Measurements from ENCODE around the genes CD207, ANKRD53, EMX1 and RAB11FIP5.

DNA sequence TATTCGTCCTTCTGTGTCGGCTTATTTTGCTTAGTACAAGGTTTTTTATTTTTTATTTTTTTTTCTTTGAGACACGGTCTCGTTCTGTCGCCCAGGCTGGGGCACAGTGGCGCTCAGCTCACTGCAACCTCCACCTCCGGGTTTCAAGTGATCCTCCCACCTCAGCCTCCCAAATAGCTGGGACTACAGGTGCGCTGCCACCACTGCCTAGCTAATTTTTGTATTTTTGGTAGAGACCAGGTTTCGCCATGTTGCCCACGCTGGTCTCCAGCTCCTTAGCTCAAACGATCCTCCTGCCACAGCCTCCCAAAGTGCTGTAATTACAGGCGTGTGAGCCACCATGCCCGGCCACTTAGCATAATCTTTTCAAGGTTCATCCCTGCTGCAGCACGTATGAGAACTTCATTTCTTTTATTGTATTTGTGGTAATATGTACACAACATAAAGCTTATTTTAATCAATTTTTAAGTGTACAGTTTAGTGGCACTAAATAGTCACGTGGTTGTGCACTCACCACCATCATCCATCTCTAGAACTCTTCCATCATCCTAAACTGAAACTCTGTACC is 38.4 kb downstream of the PCBP1 start:
- RRBS: no CpG with 5 or more reads among the region's 15 CpGs

DNA sequence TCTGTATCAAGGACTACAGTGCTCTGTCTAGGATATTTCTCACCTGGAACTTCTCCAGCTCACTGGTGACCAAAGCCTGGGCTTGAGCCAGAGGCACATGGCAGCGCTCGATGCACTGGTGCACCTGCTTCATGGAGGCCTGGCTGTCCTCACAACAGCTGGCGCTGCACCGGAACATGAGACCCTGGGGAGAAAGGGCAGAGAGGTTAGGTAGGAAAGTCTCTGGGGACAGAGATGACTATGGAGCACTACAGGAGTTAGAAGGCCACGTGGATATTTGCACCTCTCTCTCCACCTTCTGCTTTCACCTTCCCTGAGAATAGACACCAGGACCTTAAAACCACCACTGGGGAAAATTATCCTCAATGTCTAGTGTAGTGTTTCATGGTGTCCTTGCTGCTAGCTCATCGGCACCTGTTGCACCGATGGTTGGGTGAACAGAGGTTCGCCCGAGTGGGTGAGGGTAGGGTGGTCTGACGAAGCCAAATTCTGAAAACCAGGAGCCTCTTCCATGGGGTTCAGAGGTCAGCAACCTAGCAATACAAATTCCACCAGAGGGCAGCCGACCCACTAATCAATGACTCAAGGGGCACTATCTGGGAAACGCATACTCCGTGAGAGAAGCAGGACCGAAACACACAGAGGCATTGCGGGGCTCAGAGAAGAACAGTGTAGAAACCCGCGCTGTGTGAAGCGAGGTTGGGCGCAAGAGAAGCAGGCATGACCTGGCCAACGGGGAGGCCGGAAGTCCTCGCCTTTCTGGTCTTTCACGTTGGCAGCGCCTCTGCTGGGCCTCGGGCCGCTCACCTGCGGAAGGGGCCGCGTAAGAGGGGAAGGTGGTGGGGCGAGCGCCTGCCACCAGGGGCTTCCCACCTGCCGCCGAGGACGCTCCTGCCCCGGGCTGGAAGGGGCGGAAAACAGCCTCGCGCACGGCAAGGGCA is 800 bp downstream of the FAM136A start:
- RRBS: 0% methylated on average over 5 of the region's 39 CpGs

DNA sequence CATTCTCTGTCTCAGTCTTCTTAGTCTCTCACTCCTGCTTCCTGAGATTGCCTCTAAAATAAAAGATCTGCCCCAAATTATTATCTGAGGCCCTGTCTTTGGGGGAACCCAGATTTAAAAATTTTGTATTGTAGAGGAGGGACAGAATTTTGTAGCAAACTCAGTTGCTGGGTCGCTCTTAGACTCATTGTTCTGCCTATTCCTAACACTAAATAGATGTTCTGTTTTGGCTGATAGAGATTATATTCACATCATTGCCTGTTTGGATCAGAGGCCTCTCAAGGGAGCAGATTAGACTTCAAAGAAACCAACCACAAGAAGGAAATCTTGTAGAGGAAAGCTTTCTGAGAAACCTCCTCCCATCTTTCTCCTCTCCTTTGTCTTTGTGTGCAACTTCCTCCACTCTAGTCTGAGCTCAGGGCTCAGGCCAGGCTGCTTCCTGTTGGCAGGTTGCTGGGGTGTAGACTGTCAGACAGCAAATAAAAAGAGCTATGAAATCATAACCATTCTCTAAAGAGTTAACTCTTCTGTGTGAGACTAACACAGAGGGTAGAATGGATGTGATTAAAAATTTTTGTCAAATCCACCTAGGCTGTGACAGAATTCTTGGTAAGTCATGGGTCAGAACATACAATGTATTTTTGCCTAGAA is 113.1 kb downstream of the TGFA start:
- RRBS: no CpG with 5 or more reads among the region's 1 CpG

- RRBS: no CpG with 5 or more reads among the region's 13 CpGs
Measured at GRCh38 chr2:70768351-70768569, 260 bp upstream of the ADD2 start.

DNA sequence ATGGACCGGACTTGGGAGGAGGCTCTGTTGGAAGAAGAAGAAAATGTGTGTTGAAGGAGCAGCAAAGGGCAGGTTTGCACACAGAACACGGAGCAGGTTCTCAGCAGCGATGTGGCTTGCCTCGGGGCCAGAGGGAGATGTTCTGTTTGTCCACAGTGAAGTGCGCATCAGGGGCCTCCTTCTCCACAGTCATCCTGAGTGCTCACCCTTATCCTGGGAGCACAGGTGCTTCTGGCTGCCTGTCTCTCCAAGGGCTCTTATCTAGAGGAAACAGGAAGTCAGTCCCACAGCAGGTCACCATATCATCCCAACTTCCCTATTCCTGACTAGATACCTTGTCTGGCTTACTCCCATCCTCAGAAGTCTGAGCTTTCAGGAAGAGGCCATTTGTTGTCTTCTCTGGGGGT is at the start of gene CD207:
Gene CD207 (minus strand): TSS at position 233 of the 407 bp plus-strand sequence.
- RRBS: no CpG with 5 or more reads among the region's 5 CpGs

- RRBS: 3% methylated on average over 24 of the region's 84 CpGs
Measured at GRCh38 chr2:70978207-70979360, at the start of gene ANKRD53. Gene ANKRD53, plus strand, starts transcription at chr2:70978630.

DNA sequence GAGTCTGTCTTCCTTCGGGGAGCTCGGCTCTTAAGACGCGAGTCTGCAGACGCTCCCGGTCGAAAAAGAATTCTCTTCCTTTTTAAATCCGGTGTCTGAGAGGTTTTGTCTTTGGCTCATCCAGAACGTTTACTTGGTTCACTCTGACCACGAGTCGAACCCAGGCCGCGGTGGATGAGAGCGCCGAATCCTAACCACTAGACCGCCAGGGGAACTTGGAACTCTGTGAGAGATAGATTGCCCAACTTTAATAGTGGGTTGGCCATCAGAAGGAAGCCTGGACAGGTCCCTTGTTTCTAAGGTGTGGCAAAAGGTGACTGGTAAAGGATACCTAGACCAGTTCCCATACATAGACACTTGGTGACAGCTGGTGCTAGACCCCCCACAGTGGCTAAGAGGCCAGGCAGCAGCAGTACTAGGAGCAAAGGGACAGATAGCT is 22.2 kb upstream of the NAGK start:
- RRBS: no CpG with 5 or more reads among the region's 16 CpGs

DNA sequence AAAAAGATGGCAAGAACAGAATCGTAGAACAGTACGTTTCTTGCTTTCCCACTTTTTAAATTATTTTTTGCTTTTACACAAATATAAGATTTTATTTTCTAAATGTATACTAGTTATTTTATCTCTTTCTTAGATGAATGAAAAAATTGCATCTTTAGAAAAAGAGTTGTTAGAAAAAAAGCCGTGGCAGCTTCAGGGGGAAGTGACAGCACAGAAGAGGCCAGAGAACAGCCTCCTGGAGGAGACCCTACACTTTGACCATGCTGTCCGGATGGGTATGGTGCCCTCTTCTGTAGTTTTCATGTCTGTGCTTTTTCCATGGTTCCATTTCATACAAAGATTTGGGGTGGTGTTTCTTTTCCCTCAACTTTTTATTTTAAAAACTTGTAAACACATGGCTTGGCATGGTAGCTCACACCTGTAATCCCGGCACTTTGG is 7.9 kb downstream of the MPHOSPH10 start:
- RRBS: no CpG with 5 or more reads among the region's 5 CpGs

DNA sequence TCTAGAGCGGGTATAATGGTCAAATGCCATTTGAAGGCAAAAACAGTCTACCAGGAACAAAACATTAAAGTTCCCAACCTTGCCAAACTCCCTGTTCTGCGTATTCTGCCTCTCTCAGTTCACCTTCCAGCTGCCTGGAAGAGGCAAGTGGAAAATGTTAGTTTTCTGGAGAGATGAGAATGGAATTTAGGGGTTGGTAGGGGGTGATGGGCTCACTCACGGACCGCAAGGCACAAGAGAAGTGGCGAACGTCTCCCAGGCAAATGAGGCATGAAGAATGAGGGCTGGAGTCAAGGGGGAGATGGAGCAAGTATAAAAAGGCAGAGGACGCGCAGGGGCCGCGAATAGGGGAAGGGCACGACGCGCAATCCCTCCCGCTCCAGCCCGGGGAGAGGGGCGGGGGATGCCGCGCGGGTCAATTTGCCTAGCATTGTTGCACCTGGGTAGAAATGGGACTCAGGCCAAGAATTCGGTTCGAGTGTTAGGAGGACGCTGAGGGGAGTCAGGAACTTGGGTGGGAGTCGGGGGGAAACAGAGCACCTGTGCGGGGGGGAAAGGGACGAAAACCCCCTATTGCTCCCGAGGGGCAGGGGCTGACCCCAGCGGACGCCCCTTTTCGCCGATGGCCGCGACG is 655 bp downstream of the PAIP2B start:
- RRBS: no CpG with 5 or more reads among the region's 33 CpGs

- RRBS: no CpG with 5 or more reads among the region's 7 CpGs
Measured at GRCh38 chr2:71455223-71456217, 11.0 kb upstream of the DYSF start.

GRCh38 chr2:72032564-72033158 is 115.0 kb downstream of the CYP26B1 start:
- RRBS: no CpG with 5 or more reads among the region's 13 CpGs

GRCh38 chr2:72115422-72116187 is 32.1 kb downstream of the CYP26B1 start:
- RRBS: no CpG with 5 or more reads among the region's 13 CpGs

DNA sequence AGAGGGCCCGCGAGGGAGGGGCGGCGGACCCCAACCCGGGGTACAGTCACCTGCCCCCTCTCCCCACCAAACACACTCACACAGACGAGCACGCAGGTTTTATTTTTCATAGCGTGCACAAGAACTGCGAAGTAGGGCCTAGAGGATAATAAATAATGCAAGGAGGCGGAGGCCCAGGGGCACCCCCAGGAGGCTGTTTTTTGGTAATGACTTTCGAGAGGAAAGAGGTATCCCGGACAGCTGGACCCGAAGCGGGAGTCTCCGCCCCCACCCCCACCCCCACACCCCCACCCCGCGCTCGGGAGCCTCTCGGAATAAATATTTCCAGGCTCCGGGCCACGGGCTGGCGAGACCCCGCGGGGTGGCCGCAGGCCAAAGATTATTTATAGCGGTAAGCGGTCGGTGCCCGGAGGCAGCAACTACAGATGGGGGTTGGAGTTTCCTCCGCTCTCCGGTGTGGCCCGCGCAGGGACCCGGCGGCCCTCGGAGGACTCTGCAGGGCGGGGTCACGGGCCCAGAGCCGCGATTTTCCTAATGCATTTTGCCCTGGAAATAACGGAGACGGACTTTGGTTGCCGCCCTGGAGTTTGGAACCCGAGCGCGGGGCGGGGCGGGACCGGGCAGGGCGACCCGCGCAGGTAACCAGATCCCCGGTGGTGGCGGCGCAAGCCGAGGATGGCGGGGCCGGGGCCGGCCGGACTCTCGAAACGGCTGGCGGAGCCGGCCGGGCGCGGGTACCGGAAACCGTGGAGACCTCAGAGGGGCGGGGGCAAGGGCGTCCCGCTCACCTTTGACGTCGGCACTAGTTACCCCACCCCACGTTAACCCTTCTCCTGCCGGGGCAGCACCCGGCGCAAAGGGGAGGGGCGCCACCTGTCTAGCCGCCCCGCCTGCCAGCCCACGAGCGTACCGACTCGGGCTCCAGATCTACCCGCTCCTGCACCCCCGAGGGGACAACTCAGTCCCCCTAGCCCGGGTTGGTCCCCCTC is 3.1 kb downstream of the CYP26B1 start:
- RRBS: 10% methylated on average over 26 of the region's 88 CpGs

DNA sequence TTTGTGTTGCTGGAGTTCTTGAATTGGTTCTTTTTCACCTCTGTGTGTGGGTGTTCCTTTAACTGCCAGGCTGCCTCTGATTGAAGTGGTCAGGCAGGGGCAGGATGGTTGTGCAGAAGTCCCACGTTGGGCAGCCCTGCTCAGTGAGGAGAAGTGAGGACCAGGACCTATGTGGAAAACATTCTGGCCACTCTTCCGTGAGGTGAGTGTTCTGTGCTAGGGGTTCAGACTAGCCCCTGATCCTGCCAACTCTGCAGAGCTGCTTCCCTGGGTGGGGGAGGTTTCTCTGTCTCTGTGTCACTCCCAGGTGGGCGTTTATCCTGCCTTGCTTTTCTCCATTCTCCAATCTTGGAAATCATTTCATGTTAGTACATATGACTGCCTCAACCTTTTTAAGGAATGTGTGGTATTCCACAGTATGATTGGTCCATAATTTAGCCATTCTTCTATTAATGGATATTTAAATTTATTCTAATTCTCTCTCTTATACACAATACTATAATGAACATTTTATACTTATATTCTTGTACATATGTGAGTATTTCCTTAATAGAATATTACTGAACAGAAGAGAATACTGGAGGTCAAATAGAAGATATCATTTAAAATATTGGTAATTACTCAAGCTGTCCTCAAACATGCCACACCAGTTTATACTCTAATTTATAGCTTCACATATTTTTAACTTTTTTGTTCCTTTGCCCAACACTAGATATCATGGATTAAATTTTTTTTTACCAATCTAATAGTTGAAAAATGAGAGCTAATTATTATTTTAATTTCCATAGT is 156.3 kb upstream of the CYP26B1 start:
- RRBS: no CpG with 5 or more reads among the region's 3 CpGs

DNA sequence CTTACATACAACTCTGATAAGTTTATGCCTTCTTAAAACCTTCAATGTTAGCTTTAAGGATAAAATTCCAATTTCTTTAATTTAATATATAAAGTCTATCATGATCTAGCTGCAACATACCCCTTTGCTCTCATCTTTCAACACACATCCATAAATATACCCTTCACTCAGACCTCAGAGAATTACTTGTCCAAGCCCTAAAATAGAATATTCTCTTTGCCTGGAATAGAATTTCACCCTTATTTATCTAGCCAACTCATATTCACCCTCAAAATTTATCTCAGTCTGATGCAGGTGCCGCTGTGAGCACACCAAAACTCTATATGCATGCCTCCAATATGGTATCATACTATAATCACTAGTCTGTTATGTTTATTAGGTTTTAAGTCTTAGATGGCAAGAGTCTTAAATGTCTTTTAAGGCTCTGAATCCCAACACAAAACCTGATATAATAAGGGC is 144.8 kb downstream of the EXOC6B start:
- RRBS: no CpG with 5 or more reads among the region's 1 CpG

DNA sequence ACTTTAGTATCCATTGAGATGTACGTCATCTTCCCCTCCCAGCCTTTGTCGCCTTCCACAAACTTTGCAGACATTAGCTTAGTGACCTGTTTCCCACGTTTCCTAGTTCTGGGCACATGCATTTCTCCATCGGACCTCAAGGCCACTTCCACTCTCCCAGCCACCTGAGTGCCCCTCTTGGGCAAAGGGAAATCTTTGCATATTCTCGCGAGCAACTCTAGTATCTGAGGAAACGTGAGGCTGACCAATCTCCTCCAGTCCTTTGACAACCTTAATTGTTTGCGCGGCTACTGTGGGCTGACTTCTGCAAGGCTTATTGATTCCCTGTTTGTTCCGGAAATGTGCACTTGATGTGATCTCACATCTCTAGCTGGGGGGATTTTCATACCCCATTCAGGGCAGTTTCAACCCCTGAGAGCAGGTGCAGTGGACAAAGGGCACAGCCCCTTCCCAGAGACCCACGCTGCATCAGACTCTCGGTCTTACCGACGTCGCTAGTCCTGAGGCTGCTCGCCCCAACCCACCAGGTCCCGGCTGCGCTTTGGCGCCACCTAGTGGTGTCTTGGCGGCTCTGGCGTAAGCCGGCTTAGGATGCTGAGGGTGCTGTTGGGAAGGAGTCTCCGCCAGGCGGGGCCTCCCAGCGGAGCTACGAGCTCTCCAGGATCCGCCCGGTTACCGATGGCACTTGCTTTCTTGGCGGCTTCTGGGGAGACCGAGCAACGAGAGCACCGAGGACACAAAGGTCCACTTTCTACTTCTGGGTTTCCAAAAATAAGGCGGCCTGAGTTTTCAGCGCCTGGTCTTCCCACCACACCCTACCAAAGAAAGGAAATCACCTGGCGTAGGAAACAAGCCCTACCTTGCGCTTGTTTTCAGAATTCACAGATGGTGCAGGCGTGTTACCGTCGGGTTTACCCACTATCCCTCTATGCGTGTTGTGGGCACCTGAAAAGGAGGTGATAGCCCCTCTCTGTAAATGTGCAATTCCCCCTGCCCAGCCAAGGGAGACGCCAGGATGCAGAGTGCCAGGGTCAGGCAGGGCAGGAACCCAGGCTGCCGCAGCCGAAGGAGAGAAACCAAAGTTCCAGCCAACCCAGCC is 24.7 kb upstream of the SPR start:
- RRBS: 5% methylated on average over 10 of the region's 44 CpGs

DNA sequence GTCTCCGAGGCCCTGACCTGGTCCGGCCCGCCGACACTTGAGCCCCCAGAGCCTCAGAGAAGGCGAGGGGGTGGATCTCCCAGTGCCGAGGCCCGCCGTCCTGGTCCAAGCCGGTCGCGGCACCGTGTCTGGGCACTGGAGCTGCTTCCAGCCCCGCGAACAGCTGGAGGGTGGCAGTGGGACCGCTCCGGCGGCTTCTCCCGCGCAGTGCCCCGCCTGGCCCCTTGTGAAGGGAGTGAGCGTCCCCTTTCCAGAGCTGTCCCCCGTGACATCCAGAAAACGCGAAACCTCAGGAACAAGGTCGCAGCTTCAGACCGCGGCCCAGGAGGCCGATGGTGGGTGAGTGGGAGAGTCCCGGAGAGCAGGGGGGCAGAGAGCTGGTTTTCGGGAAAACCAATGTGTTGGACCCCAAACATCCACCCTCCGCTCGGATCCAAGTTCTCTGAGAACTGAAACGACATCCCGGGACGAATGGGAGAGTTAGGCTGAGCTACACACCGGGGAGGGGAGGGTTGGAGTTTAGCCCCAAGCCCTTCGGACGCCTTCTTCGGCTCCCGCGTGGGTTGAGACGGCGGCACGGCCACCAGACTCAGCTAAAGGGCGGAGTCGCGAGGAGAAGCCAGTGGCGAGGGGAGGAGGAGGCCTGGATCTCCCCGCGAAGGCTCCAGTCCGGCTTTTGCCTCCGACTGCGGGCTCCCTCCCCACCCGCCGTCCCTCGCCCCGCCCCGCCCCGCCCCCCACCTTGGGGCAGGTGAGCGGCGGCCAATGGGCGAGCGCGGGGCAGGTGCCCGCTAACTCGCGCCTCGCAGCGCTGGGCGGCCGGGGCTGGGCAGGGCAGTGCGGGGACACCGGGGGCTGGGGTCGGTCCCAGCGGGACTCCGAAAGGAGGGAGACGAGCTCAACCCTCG is at the start of gene EMX1:
Gene EMX1 (plus strand): TSS at position 794 of the 908 bp plus-strand sequence.
- RRBS: 4% methylated on average over 18 of the region's 78 CpGs

GRCh38 chr2:73063746-73064193 is 7.7 kb downstream of the SFXN5 start:
- RRBS: no CpG with 5 or more reads among the region's 6 CpGs

DNA sequence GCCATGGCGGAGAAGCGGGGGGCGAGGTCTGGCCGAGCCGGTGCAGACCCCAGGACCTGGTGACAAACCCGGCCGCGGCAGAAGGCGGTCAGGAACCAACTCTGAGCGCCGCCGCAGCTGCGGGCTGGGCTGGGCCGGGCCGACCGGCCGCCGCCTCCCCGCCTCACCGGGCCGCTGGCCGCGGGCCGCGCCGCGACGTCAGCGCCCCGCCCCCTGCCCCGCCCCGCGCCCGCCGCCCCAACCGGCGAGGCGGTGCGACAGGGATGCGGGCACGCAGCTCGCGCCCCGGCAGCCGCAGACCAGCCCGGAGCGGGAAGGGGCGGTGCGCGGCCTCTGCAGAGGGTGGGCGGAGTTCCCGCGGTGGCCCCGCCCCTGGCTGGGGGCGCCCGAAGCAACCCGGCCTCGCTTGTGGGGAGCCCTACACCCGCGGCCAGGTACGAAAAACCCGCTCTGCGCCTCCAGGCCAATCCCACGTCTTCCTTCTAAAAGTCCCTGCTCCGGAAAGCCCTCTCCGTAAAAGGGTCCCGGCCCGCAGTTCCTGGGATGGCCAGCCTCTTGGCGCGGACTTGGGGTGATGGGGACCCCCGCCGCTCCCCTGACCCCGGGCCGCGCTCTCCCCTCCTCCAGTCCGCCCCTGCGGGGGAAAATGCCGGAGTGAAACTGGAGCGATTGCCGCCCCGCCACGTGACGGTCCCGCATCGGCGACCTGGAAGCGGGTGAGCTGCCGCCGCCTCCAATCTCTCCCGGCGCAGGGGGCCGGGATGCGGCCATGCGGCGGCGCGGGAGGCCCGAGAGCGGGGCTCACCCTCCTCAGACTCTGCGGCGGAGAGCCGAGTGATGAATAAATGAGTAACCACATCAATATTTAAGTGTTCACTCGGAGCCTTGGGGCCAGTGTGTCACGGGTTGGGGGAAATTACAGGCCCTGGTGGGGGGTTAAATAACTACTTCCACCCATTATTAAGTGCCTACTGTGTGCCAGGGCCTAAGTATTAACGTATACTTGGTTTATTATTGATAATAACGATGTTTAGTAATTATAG is at the start of gene RAB11FIP5:
Gene RAB11FIP5 (minus strand): TSS at position 176 of the 1,043 bp plus-strand sequence.
- RRBS: 2% methylated on average over 65 of the region's 106 CpGs

- RRBS: no CpG with 5 or more reads among the region's 11 CpGs
Measured at GRCh38 chr2:73212300-73212929, 1.6 kb upstream of the SMYD5 start.

All from HGPS cell (cell line).